ENCODE measurements around the genes KBTBD13 and SLC24A1.

DNA sequence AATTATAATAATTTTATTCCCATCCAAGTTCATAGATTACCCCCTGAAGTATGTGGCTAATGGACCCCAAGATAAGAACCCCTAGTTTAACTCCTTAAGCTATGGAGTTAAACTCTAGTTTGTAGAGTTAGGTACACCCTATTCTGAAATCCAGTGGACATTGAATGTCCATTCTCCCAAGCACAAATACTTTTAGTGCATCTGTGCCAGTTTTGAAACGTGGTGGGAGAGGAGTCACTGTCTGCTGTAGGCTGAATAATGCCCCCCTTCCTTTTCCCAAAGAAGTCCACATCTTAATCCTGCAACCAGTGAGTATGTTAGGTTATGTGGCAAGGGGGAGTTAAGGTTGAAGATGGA is 10.4 kb downstream of the SNX1 start:
- CAGE, long polyA plus RNA: no peak
- RRBS: no CpG with 5 or more reads among the region's 1 CpG

GRCh38 chr15:64152902-64153362 is 1.4 kb downstream of the SNX22 start:
- CAGE, long polyA plus RNA: no peak
- RRBS: no CpG with 5 or more reads among the region's 11 CpGs

DNA sequence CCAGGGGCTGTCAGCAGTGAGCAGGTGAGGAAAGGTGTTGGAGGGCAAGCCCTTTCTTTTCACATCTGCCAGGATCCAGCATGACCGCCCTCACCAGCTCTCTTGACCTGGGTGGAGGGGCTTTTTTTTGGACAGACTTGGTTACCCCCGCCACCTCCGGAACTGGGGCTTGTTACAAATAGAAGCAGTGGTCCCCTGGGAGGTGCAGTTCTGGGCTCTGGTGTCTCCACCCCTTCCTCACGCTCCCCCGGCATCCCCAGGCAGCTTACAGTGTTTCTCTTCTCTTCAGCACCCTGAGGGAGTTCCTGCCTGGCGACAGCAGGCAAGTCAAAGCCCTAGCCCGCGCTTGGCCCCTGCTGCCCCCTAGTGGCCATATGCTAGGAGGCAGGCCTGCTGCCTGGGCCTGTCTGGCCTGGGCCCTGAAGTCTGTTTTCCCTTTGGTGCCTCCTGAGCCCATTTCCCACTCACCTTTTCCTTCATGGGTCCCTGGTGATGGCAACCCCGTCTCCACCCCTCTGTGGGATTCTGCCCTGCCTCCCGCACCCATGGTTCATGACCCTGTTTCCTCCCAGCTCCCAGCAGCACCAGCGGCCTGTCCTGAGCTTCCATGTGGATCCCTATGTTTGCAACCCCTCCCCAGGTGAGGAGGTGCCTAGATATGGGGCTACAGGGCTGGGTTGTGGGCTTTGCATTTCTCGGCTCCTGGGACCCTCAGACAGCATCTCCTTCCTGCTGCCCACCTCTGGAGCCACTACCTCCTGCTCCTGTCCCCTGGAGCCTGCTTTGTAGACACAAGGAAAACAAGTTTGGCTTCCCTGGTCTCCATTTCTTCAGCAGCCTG is 2.1 kb downstream of the SNX22 start:
- CAGE, long polyA plus RNA: no peak
- RRBS: 3% methylated on average over 3 of the region's 12 CpGs

GRCh38 chr15:64461097-64461787 is 864 bp downstream of the ZNF609 start:
- CAGE, long polyA plus RNA: no peak
- RRBS: no CpG with 5 or more reads among the region's 15 CpGs

GRCh38 chr15:64675712-64676276 is 99.6 kb downstream of the RBPMS2 start:
- CAGE, long polyA plus RNA: no peak
- RRBS: no CpG with 5 or more reads among the region's 13 CpGs

- CAGE, long polyA plus RNA: no peak
- RRBS: 13% methylated on average over 4 of the region's 14 CpGs
These were observed 23.5 kb downstream of the PIF1 start for GRCh38 chr15:64801796-64802508.

- CAGE, long polyA plus RNA: no peak
- RRBS: no CpG with 5 or more reads among the region's 11 CpGs
These were observed 5.5 kb upstream of the PLEKHO2 start for GRCh38 chr15:64836187-64836741.

- CAGE, long polyA plus RNA: no peak
- RRBS: no CpG with 5 or more reads among the region's 13 CpGs
These were observed 33.0 kb upstream of the ANKDD1A start for GRCh38 chr15:64878645-64879195.

DNA sequence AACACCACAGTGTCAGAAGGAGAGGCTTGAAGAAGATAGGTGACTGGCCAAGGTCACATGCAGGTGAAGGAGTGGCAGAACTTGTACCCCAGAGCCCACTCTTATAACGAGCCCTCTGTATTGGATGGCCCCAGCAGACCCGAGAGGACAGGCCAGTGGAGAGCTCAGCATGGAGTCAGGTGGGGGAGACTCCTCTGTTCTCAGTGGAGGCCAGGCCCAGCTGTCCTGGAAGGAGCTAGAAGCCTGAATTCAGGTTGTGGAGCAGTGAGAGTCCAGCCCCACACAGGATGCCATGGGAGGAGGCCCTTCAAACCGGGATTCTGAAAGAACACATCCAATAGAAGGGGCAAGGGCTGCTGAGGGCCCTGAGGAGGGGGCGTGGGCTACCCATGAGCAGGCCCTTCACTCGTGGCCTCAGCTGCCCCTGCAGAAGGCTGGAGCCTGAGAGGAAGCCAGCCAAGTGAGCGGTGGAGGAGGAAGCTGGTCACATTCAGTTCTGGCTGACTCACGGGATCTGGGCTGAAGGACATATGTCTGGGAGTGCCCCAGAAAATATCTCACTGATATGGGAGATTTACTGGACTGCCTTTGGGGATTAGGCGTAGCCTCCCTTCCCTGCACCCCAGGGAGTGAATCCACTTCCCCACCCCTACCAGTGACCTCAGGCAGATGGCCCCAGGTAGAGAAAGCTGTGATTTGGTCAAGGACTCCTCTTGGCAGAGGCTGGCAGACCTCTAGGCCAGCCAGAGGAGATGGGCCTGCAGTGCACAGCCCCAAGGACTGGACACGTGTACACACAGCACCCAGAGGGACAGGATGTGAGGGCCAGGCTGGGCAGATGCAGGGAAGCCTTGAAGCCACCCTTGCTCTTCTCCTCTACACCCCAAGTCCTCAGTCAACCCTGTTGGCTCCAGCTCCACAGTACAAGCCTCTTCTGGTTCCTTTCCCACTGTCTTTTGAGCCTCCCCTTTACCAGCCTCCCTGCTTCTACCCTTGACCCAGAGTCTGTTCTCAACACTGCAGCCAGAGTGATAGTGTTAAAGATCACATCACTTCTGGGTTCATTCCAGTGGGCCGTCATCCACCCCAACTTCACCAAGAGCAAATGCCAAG is 14.3 kb upstream of the ANKDD1A start:
- CAGE, long polyA plus RNA: no peak
- RRBS: no CpG with 5 or more reads among the region's 10 CpGs

DNA sequence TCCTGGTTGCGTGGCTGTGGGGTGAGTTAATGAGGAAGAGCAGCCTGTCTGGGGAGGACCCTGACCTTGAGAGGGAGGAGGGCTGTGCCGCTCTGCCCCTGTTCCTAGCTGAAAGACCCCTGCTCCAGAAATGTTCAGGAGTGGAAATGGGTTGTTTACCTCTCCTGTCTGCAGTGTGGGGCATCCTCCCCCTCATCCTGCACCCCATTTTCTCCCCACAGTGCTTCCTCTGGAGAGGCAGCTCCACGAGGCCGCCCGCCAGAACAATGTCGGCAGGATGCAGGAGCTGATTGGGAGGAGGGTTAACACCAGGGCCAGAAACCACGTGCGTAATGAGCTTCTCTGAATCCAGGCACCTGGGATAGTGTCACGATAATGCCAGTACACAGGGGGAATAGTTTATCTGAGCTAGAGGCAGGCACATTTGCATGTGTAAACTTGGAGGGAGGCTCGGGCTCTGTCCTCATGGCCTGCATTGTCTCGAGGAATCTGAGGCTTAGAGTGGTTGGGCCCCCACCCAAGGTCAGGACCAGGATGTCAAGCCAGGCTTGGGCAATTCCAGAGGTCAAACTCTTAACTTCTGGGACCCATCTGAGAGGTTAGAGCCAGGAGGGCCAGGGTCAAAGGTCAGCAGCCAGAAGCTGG is 4.0 kb downstream of the ANKDD1A start:
- CAGE, long polyA plus RNA: no peak
- RRBS: no CpG with 5 or more reads among the region's 11 CpGs

DNA sequence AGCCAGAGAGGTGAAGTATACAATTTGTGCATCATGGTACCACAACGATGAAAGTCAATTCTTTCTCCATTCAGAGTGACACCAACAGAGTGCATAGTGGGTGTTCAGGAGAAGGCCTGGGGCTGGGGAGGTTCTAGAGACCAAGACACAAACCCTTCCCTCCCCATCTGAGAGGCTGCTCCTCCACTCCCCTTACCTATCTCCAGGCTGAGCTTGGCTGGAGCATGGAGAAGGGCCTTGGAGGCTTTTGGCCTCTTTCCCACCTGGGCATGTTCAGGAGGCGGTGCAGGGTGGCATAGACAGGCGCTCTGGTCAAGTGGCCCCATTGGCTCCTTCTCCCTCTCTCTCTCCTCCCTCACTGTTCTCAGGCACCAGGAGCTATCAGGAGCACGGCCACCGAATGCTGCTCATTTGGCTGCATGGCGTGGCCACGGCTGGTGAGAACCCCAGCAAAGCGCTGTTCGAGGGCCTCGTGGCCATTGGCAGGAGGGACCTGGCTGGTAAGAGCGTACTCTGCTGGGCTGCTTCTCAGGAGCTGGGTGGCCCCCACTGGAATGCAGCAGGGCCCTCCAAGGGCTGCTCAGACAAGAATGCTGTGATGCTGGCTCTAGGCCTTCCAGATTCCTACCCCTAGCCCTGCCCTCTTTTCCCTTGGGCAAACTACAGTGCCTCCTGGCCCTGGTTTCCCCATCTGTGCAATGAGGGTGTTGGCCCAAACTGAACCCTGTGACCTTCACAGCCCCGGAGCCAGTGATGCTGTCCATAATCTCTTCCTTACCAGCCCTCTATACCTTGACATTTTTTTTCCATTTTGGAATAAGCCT is 38.0 kb downstream of the ANKDD1A start:
- CAGE, long polyA plus RNA: no peak
- RRBS: no CpG with 5 or more reads among the region's 12 CpGs

- CAGE, long polyA plus RNA: no peak
- RRBS: no CpG with 5 or more reads among the region's 9 CpGs
These were observed 4.3 kb downstream of the SPG21 start for GRCh38 chr15:64985330-64985960.

- CAGE, long polyA plus RNA: no peak
- RRBS: 79% methylated on average over 15 of the region's 56 CpGs
These were observed at the start of gene KBTBD13 for GRCh38 chr15:65076497-65077182. TSS of gene KBTBD13 (plus strand) at chr15:65076746.

DNA sequence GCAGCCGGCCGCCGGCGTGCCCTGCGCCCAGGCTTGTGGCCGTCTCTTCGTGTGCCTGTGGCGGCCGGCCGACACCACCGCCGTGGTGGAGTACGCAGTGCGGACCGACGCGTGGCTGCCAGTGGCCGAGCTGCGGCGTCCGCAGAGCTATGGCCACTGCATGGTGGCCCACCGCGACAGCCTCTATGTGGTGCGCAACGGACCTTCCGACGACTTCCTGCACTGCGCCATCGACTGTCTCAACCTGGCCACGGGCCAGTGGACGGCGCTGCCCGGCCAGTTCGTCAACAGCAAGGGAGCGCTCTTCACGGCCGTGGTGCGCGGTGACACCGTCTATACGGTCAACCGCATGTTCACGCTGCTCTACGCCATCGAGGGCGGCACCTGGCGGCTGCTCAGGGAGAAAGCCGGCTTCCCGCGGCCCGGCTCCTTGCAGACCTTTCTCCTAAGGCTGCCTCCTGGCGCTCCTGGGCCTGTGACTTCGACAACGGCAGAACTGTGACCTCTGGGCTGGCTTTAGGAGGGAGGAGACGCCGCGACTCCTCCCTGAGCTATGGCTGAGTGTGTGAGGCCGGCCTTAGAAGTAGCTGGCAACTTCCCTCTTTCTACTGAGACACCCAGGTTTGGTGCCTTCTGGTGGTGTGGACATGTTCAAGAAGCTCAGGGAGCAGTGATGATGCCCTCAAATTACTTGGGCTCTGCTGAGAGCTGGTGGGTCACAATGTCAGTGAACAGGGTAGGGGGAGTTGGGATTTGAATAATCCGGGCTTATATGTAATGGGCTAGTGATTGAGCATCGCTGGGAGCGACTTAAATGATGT is 1.4 kb downstream of the KBTBD13 start:
- CAGE, long polyA plus RNA: no peak
- RRBS: 68% methylated on average over 7 of the region's 61 CpGs

- CAGE, long polyA plus RNA: no peak
- RRBS: no CpG with 5 or more reads among the region's 10 CpGs
These were observed 5.9 kb downstream of the KBTBD13 start for GRCh38 chr15:65082235-65083071.

DNA sequence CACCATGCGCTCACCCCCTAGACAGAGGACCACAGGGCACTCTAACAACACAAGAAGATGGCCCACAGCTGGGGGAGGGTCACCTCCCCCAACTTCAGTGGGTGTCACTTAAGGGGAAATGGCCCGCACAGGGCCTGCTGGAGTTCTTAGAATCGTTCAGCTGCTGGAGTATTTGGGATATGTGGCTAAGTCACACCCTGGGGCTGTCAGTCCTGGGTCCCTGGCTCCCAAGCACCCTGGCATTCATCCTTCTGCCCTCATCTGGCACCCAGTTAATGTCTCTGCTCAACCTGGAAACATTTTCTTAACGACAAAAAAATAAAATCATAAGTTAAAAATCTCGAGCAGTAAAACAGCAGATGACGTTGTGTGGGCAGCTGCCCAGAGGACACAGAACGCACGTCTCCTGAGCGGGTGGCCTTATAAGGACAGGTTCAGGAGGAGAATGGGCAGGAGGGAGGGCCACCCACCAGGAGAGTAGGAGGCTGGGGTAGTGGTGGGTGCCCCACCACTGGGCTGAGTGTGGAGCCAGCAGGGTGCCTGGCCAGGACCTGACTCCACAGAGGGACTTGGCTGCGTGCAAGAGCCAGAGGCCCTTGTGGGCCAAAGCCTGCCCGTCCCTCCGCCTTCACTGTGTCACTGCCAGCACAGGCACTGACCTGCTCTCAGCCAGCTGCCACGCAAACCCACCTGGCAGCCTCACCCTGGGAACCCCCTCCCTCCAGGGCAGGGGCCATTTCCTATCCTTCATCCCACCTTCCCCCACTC is 11.5 kb downstream of the KBTBD13 start:
- CAGE, long polyA plus RNA: no peak
- RRBS: no CpG with 5 or more reads among the region's 13 CpGs

DNA sequence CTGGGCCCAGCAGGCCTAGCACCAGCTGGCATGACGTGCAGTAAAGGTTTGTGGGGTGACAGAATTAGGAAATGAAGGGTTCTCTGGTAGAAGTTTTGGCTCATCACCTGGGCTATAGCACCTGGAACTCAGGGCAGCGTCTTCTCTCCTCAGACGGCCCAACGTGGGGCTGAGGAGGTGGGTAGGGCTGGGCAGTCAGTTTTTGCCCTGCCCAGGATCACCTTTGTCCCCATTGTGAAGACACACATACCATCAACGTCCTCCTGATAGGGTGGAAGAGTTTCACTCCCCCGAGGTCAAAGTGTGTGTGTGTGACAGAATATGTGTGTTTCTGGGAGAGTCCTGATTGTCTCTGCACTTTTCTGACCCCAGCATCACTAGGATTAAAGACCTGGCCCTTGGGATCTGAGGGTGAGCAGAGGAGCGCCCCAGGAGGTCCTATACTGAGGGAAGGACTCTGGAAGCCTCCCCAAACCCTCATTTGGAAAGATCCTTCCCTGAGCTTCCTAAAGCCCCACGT is 12.2 kb downstream of the KBTBD13 start:
- CAGE, long polyA plus RNA: no peak
- RRBS: no CpG with 5 or more reads among the region's 8 CpGs

GRCh38 chr15:65094086-65094845 is 17.7 kb downstream of the KBTBD13 start:
- CAGE, long polyA plus RNA: no peak
- RRBS: no CpG with 5 or more reads among the region's 15 CpGs

DNA sequence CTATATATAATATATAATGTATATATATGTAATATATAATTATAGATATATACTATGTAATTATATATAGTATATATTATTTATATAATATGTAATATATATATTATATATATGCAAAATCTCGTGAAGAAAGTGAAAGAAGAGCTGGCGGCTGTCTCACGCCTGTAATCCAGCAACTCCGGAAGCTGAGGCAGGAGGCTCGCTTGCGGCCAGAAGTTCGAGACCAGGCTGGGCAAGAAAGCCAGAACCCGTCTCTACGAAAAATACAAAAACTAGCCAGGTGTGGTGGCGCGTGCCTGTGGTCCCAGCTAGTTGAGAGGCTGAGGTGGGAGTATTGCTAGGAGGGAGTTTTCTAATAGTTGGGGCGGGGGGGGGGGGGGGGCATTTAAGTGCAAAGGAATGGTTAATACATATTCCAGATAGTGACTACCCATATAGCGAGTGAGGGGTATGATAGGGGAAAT is 8.3 kb upstream of the PARP16 start:
- CAGE, long polyA plus RNA: no peak
- RRBS: no CpG with 5 or more reads among the region's 13 CpGs

GRCh38 chr15:65621524-65622228 is at the start of gene SLC24A1:
TSS of gene SLC24A1 (plus strand) at chr15:65621938.
- CAGE, long polyA plus RNA: no peak
- RRBS: no CpG with 5 or more reads among the region's 8 CpGs

Measured in osteoblast (primary cell).